OCI-LY7 (cell line): Measurements from ENCODE around the genes NR5A1, OLFML2A and PPP6C.

GRCh38 chr9:123113347-123114223 lies 80.1 kb downstream of the GPR21 start:
- PRO-cap = no peak
- RAMPAGE, long total RNA = no peak

- PRO-cap = no peak
- RAMPAGE, long total RNA = no peak
These were observed 89.2 kb downstream of the GPR21 start for GRCh38 chr9:123122565-123123128.

DNA sequence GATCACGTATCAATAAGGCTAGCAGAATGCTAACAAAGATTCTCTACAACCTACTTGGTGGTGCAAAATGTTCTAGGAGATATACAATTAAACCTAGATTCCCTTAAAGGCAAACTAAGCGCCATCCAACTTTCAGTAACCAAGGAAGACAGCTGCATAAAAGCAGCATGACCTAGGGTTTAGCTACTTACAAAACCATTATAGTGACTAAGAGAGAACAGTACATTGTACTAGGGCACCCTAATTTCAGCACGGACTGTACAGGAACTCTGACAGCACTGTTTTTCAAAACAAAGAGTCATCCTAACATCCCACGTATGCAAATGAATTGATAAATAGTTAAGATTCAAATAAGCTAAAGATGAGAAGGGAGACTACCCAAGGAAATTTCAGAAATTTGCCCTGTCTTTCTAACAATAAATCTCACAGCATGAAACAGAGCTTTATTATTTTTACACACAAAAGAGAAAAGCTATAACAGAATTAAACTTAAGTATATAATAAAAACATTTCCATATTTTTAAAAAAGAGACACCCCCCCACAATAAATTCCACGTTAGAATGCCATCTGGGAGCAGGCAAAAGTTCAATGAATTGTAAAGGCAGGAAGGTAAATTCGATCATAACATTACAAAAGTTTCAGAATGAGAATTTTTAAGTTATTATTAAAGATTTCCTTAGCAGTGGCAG lies 29.9 kb downstream of the STRBP start:
- PRO-cap = no peak
- RAMPAGE, long total RNA = no peak

GRCh38 chr9:123368045-123368510 lies 12.1 kb downstream of the CRB2 start:
- PRO-cap = no peak
- RAMPAGE, long total RNA = no peak

DNA sequence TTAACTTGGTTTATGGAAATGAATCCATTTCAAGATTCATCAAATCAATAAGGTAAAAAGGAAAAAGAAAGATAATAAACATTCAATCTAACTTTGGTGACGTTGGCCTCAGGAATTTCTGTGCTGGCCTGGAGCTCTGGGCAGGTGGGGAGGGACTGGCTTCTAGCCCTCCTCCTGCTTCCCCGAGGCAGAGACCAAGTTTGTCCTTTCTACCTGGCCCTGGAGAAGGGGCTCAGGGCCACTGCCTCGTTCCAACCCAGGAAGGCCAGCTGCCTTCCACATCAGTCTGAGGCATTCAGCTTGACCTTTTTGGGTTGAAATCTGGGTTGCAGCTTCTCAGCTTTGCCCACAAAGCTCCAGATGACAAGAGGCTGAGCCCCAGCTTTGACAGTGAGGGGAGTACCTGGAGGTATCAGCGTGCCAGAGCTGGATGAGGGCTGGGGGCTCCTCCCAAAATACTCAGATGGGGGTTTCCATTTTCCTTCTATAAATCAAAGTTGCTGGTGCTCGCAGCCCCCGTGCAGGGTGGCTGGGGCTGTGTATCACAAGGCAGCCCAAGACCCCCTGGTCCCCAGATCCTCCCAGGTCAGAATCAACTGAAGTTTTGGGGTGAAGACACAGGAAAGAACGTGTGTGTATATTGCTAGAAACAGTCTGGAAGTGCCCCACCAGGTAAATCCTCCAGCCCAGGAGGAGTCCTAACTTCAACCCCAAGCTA lies 24.4 kb downstream of the CRB2 start:
- PRO-cap = no peak
- RAMPAGE, long total RNA = no peak

DNA sequence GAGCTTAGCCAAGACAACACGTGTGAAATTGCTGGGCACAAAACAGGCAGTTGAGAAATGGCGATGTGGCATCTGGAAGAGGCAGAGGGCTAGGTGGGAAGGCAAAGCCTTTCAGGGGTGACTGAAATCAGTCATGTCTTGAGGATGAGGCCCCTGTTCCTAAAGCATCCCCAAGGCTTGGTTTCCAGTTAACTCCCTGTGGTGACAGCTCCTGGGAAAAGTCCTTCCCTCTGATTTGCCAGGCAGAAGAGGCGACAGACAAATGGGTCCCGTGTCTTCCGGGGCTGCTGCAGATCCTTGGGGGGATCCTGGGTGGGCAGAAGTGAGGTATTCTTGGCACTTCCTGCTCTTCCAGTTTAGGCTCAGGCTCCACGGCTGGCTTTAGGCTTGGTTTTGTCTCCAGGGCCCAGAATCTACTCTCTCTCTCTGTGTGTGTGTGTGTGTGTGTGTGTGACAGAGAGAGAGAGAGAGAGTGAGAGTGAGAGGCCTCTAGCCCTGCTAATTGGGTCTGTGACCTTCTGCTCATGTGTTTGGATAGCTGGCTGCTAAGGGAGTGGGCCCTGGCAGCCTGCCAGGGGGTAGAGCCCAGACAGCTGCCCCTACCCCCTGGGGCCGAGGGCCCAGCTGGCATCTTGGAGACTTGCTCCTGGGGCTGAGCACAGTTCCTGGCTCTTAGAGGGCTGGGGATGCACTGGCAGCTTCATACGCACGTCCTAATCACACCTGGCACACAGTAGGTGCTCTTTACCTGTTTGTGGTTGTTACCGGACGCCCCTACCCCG lies 39.2 kb downstream of the CRB2 start:
- PRO-cap = no peak
- RAMPAGE, long total RNA = no peak

GRCh38 chr9:123414618-123415039 lies 58.6 kb downstream of the CRB2 start:
- PRO-cap = no peak
- RAMPAGE, long total RNA = no peak

DNA sequence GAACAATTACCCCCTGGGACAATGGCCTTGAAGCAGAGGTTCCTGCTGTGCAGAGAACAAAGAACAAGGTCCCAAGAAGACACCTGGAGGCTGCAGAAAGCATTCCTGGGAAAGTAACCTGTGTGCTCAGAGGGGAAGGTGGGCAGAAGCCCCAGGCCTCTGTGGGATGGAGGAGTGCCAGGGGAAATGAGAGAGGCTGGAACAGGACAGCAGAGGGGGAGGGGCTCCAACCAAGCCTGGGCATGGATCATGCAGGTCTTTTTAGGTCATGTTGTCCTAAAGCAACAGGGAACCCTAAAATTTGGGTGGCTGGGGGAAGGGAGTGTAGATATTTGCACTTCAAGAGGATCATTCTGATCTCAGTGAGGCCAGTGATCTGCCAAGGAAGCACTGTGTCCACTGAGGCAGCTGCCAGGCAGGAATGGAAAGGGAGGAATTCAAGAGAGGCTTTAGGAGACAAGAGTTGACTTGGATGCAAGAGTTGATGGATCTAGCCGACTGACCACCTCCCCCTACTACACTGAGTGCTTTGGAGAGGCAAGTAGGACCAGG lies 126.7 kb downstream of the CRB2 start:
- PRO-cap = no peak
- RAMPAGE, long total RNA = no peak

GRCh38 chr9:123518948-123519703 lies 163.1 kb downstream of the CRB2 start:
- PRO-cap = no peak
- RAMPAGE, long total RNA = no peak

GRCh38 chr9:124284874-124285676 lies 27.3 kb downstream of the NEK6 start:
- PRO-cap = no peak
- RAMPAGE, long total RNA = no peak

- PRO-cap = unidirectional peak, minus-strand start at chr9:124286851
- RAMPAGE, long total RNA = no peak
These were observed 28.4 kb downstream of the NEK6 start for GRCh38 chr9:124285759-124286983.

DNA sequence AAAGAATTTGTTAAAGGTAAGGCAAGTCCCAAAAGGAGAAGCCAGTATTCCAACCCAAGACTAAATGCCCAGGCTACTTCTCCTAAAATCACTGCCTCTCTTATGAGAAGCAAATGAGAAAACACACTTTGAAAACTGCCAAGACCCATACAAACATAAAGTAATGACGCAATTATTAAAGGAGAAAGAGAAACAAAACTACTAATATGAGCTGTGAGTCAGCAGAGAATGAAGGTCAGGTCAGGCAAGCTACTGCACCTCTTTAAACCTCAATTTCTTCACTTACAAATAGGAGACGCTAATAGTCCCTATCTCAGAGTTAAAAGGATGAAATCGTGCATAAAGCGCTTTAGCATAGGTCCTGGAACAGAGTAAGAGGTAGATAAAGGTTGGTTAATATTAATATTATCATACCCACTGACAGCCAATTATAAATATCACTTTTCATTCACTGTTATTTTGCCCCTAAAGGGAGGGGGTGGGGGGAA lies 3.7 kb downstream of the PSMB7 start:
- PRO-cap = no peak
- RAMPAGE, long total RNA = no peak

- PRO-cap = no peak
- RAMPAGE, long total RNA = no peak
These were observed at the start of gene NR5A1 for GRCh38 chr9:124506953-124508127. NR5A1 (minus strand) TSS chr9:124507399.

GRCh38 chr9:124531886-124532433 lies 24.8 kb upstream of the NR5A1 start:
- PRO-cap = no peak
- RAMPAGE, long total RNA = no peak

DNA sequence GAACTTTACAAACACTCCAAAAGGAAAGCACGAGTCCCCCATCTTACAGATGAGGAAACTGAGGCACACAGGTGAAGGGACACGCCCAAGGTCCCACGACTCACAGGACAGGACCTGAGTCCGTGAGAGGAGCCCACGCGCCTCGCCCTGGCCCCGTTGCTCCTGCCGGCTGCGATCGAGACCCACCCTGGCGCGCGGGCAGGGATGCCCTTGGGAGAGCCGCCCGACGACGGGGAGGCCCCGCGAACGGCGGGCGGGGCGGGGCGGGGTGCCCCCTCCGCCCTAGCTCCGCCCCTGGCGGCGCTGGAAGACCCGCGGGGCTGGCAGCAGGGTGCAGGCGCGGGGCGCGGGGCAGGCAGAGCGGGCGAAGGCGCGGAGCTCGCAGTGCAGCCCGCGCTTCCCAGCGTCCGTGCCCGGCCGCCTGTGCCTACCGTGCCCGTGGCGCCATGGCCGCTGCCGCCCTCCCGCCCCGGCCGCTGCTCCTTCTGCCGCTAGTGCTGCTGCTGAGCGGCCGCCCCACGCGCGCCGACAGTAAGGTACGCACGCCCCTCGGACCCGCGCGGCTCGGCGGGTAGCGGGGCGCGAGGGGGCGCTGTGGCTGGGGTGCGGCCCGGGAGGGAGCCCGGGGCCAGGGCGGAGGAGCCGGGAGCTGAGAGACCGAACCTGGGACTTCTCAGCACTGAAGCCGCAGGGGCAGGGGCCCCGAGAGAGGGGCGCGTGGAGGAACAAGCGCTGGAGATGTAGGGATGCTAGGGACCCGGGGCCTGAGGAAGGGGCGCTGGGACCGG lies at the start of gene OLFML2A:
TSS of gene OLFML2A (plus strand) at position 309 of the 788 bp plus-strand sequence.
- PRO-cap = unidirectional peak, plus-strand start at position 336 of the sequence; bidirectional peak, plus-strand start at position 606 of the sequence, minus-strand start at position 530 of the sequence
- RAMPAGE, long total RNA = no peak

- PRO-cap = no peak
- RAMPAGE, long total RNA = no peak
These were observed 3.6 kb downstream of the WDR38 start for GRCh38 chr9:124857047-124857172.

DNA sequence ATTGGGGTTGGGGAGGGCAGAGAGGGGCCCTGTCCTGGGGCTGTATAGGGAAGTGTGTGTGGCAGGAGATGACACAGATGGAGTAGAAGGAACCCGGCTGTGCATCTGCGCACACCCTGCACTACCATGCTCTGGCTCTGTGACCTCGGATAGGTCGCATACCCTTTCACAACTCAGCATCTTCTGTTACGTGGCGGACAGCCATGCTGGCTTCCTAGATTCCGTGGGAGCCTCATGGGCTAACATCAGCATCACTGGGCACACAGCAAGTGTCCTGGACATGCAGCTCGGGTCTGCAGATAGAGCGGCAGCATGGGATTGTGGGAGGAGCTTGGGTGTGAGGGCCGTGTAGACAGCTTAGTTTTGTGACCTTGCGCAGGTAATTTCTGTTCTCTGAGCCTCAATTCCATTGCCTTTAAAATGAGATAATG lies 9.2 kb downstream of the ARPC5L start:
- PRO-cap = no peak
- RAMPAGE, long total RNA = no peak

- PRO-cap = no peak
- RAMPAGE, long total RNA = no peak
These were observed 14.9 kb downstream of the ARPC5L start for GRCh38 chr9:124876657-124877317.

DNA sequence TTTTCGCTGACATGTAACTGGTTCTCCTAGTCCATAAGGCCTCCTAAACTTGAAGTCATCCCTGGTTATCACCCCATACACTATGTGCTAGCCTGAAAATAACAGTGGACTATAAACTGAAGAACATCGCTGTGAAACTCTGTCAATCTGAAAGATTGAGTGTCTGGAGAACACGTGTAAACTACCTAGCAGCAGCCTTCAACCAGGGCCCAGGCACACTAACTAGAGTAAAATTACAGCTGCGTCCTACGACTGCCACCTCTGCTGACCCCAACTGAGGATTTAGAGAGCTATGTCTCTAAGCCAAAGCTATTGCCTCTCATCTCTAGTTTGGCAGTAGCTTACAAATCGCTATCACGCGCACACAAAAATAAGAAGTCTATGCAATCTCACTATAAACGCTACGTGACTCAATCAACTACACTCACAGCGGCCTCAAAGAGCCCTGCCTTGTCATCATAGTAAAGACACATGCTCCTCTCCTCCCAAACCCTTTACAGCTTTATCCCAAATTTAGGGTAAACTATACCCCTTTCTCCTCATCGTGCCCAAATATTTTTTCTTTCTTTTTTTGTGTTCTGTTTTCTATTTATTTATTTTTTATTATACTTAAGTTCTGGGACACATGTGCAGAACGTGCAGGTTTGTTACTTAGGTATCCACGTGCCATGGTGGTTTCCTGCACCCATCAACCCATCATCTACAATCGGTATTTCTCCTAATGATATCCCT lies 8.7 kb downstream of the PPP6C start:
- PRO-cap = no peak
- RAMPAGE, long total RNA = no peak

DNA sequence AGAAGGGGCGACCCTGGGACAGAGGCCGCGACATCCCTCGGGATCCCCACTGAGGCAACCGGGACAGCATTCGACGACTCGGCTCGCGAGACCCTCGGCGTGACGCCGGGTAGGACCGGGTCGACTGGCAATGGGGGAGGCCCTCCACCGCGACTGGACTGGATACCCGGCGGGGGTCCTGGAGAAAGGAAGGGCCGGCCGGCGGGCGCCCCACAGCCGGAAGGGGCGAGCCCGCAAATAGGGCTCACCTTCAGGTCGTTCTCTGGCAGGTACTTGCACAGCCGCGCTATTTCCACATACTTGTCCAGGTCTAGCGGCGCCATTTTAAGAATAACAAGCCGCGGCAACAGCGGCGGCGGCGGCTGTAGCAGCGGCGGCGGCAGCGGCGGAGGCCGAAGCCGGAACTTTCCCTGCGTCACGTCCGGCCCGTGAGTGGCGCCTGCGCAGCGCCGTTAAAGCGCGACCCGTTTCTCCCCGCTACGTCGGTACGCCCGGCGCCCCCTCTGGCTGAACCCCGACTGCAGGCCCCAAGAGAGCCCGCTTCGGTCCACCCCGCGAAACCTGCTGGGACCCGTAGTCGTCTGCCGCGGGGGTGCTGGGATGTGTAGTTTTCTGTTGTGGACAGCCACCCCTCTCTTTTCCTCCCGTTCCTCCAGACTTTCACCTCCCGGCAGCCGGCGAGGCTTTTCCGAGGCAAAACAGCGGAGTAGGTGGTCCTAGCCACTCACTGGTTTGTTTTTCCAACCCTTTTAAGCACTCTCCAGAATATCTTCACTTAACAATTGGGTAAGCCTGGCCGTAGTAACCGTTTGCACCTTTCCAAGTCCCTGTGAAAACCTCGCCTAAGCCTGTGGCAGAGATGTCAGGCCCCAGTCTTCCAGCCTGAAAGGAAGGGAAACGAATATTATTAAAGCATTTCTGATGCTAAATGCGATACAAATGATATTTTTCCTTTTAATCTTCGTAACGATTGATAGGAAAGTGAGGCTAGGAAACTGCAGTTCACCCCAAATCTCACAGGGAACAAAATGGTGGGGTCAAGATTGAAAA lies at the start of gene PPP6C:
TSS of gene PPP6C (minus strand) at position 408 of the 1,050 bp plus-strand sequence.
- PRO-cap = bidirectional peak, plus-strand start at position 624 of the sequence, minus-strand start at position 397 of the sequence
- RAMPAGE, long total RNA = no peak